HCT116 (cell line): ENCODE data around the genes TP53RK and SLC2A10.

GRCh38 chr20:45919630-45920463 lies 7.9 kb upstream of the PLTP start:
- RRBS, result no CpG with 5 or more reads among the region's 11 CpGs

- RRBS, result no CpG with 5 or more reads among the region's 20 CpGs
These were observed 2.9 kb downstream of the MMP9 start for GRCh38 chr20:46011637-46011889.

DNA sequence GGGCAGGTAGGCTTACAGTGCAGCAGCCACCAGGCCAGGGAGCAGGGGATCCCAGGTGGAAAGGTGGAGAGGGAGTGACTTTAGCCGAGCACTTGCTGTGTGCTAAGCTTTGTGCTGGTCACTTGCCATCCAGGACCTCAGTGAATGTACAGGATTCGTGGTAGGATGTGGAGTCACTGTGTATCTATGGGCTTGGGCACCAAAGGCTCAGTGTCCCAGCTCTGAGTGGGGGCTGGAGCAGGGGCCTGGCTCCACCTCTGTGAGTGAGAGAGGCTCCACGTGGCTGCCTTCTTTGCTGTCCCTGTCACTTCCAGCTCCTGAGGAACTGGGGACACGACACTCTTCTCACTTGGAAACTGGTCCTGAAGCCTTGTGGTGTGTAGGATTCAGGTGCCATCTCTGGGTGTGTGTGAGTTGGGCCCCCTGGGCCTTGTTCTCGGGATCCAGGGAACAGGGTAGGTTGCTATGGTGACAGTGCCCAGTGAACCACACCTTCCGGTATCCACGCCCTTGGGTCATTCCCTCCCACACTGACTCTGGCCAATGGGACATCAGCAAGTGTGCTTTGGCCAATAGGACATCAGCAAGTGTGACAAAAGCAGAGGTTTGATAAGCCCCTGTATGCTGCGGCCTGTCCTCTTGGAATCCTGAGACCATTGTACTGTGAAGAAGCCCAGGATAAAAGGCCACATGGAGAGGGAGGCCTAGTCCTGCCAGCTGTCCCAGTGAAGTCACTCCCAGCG lies 87.7 kb downstream of the CDH22 start:
- RRBS, result no CpG with 5 or more reads among the region's 9 CpGs

- RRBS, result no CpG with 5 or more reads among the region's 5 CpGs
These were observed 53.0 kb downstream of the CDH22 start for GRCh38 chr20:46255289-46255775.

- RRBS, result no CpG with 5 or more reads among the region's 8 CpGs
These were observed 12.2 kb upstream of the SLC35C2 start for GRCh38 chr20:46376123-46377166.

DNA sequence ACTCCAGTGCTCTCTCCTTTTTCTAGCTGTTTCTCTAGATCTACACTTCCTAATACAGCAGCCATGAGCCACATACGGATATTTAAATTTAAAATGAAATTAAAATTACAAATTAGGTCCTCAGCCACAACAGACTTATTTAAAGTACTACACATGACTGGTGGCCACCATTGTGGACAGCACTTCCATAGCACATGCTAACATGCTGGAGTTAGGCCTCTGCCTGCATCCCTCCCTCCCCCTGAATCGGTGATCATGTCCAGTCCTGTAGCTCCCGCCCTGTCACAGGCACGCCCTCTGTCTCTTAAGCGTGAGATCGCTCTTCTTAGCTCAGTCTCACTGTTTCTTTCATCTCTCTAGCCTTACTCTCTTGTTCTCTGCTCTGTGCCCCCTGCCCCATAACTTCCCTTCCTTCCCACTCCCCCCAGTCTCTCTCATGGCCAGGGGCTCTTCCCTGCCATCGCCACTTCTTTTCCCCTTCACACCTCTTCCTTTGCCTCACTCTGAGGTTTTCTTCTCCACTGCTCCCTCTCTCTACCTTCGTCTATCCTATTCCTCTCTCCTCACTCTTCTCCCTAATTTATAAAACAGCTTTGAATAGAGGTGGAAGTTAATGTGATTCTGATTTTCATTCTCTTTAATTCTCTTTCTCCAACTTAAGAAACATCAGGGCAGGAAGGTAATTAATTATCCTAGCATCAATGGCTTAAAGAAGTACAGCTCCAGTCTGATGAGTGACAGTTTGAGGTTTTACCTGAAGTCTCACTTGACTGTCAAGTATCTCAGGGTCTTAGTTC lies 13.4 kb upstream of the SLC35C2 start:
- RRBS, result no CpG with 5 or more reads among the region's 8 CpGs

GRCh38 chr20:46406937-46407514 lies 611 bp upstream of the ELMO2 start:
- RRBS, result no CpG with 5 or more reads among the region's 24 CpGs

DNA sequence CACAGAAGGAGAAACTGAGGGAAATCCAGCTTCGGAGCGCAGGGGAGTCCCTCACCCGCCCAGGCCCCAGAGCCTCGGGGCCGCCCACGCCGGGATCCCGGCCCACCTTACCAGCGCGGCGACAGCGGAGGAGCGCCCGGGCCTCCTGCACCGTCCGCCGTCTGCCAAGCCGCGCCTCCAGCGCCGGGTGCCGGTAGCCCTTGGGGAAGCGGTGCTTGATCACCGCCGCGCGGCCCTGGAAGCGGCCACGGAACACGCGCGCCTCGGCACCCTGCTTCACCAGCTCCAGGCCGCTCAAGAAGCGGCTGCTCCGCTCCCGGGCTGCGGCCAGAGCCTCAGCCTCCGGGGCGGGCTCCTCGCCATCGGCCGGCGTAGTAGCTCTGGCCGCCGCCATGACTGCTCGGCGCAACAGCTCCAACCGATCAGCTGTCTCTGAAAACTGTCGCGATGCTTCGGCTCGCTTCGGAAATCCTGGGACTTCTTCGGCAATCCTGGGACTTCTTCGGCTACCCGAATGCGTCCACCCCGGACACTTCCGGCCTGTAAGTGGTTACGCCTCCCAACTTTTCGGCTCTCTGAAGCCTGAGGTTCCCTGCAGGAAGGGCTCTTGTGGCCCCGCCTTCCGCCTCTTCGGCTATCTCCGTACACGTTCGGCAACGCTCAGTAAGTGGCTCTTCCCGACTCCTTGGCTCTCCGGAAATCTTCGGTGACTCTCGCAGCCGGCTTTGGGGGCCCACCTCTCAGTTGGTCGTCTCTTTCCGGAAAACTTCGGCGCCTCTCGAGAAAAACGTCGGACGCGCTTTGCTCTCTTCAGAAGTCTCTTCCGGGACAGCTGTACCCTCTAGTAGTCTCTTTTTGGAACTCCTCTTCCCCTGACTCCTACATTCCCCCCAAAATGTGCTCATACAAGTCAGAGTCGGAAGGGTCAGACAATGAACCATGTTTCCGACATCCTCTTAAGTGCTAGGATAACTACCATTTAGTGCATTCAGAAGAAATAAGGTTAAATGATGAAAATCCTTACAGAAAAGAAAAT lies at the start of gene TP53RK:
Gene TP53RK, minus strand, starts transcription at position 424 of the 1,036 bp plus-strand sequence.
- RRBS, result 1% methylated on average over 29 of the region's 86 CpGs

DNA sequence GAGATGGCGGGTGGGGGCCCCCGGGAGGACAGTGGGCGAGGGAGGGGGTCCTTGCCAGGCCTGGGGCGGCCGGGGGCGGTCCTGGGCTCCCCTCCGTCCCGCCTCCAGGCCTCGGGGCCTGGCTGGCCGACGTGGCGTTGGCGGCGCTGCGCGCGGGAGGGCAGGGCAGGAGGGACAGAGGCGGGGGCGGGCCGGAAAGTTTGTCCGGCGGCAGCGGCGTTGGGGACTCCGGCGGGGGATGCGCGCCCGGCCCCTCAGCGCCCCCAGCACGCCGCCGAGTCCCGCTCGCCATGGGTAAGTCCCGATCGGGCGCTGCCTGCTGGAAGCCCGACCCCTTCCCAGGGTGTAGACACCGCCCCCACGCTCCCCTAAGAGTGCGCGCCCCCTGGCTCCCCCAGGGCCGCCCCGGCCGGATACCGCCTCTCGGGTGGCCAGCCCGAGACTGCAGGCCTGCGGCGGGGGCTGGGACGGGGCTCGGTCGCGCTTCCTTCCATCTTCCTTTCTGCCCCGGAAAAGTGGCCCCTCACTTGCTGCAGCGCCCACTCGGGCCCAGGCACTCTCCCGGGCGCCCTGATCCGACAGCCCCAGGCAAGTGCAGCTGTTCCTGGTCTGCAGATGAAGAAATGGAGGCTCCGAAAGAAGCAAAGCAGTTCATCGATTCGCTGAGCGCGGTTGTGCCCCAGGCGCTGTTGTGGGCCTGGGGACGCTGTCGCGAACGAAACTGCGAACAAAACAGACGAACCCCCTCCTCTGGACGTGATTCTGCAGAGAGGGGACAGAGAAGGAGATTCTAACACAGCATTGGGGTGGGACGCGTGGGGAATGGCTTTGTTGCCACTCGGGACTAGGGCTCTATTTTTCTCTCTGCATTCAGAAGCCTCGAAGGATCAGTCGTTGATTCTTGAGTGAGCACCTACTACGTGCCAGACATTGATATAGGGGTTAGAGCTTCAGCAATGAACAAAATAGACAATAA lies at the start of gene SLC2A10:
Gene SLC2A10, plus strand, starts transcription at position 203 of the 976 bp plus-strand sequence.
- RRBS, result 61% methylated on average over 11 of the region's 80 CpGs

- RRBS, result 86% methylated on average over 4 of the region's 21 CpGs
These were observed 37.0 kb downstream of the EYA2 start for GRCh38 chr20:46931523-46932252.

- RRBS, result no CpG with 5 or more reads among the region's 20 CpGs
These were observed 71.0 kb downstream of the EYA2 start for GRCh38 chr20:46965449-46966201.

GRCh38 chr20:47125871-47126481 lies 230.5 kb downstream of the ZMYND8 start:
- RRBS, result no CpG with 5 or more reads among the region's 18 CpGs

DNA sequence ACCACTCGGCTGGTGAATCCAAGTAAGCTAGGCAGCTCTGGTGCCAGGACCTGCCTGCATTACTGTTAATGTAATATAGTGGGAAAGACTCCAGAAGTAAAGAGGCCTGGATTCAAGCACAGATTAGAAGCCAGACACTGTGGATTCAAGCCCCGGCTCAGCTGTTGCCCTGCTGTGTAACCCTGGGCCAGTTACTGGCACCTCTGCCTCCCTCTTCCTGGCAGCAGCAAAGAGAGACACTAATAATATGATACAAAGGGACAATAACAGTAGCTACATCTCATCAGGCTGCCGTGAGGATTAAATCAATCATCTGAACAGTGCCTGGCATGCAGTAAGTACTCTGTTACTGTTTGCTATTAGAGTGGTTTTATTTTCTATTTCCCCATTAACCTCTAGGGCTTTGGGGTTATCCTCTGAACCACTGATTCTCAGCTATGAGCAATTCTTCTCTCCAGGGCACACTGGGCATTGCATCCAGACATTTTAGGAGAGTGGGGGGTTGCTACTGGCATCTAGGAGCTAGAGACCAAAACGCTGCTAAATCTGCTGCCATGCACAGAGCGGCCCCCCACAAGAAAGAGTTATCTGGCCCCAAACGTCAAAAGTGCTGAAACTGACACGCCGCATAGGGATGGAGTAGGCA lies 92.9 kb downstream of the ZMYND8 start:
- RRBS, result no CpG with 5 or more reads among the region's 8 CpGs

GRCh38 chr20:47521246-47521729 lies 19.6 kb downstream of the NCOA3 start:
- RRBS, result no CpG with 5 or more reads among the region's 10 CpGs

DNA sequence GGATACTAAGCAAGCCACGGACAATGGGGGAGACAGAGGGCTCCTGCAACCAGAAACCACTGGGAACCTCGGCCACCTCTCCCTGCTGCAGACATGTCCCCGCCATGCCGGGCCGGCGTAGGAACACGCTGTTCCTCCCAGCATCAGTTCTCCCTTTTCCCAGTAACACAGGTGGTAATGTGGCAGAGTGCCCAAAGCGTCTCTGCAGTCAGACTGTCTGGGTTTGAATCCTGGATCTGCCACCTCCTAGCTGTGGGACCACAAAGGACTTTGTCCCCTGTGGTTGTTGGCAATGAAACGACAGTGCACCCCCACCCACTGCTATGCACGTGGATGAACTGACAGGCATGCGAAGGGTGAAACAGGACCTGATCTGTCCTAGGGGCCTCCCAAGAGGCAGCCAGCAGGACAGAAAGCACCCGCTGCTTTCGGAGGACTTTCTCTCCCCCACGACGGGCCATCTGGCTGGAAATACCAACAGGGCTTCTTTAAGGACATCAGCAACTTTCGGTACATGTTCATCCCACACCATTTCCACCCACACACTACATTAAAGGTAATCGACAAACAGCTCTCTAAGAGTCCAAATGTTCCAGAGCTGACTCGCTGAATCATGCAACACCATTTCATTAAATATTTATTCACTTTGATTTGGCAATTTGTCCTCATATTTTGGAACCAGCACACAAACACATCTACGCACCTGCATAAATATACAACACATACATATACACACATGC lies 74.0 kb downstream of the SULF2 start:
- RRBS, result no CpG with 5 or more reads among the region's 19 CpGs

- RRBS, result no CpG with 5 or more reads among the region's 13 CpGs
These were observed 57.5 kb upstream of the SULF2 start for GRCh38 chr20:47842798-47843251.

DNA sequence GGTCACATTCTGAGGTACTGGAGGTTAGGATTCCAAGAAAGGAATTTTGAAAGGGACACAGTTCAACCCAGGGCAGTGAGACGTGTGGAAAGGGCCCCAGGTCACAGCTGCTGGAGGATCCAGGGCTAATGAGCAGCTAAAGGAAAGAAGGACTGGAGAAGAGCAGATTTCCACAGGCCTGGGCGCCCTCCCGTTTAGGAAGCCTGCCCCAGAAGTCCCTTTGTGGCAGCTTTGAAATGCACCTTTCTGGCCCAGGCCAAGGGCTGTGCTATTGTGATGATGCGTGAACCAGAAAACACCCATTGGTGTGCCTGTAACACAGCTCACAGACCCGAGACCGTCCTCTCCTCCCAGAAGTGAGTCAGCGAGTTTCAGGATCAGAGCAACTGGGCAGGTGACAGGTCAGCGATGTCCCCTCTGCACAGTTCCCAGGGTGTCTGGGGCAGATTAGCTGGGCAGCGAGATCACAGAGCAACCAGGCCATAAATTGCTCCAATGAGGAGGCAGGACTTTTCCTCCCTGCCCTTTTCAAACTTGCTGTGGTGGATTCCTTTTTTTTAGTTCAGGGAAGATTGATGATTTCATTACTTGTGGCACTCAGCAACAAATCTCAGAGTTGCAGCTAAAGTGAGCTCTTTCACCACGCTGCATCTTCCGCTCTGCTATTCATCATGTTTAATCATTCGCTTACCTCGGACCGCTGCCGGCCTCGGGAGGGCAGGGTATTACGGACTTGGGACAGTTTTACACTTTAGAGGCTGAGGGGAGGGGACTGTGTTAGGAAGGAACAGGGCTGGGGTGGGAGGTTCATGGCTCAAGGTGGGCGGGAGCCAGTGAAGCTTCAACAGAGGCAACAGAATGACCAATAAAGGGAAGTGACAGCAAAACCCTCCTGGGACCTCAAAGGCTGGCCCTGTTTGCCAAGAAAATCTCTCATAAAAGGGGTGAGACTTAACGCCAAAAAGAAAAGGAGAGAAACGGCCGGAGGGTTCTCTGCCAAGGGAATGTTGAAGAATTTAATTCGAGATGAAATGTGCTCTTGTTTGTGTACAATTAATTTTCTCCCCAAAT lies 72.1 kb upstream of the SULF2 start:
- RRBS, result no CpG with 5 or more reads among the region's 22 CpGs

DNA sequence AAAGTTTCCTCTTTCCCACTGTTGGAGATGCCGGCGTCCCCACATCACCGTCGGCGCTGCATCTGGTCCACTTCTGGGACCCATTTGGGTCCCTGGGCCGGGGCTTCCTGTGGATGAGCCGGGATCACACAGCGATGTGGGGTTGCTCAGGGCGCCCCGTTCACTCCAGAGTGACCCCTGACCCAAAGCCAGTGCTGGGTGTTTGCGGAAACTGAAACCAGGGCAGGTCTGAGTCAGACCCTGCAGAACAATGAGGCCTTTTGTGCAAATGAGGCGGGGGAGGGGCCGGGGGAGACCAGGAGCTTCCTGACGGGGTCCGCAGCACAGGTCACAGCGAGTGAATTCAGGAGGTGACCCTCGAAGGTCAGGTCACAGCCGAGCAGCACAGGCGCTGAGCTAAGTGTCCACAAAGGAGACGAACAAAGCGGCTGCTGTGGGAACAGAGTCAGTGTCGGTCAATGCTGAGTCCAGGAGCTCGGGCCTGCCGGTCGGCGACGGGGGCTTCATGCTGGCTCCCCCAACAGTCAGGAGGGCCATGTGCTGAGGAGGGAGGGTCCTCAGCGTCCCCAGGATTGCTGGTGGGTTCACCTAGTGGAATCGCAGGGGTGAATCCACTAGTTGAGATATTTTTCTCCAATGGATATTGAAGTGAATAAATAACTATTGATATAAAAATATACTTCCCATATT lies 188.2 kb upstream of the SULF2 start:
- RRBS, result no CpG with 5 or more reads among the region's 29 CpGs

GRCh38 chr20:48112320-48112707 lies 327.0 kb upstream of the SULF2 start:
- RRBS, result no CpG with 5 or more reads among the region's 4 CpGs

- RRBS, result no CpG with 5 or more reads among the region's 10 CpGs
These were observed 407.0 kb upstream of the SULF2 start for GRCh38 chr20:48192237-48192644.